ENCODE measurements around the genes TRPM6 and NMRK1.

- RRBS = no CpG with 5 or more reads among the region's 2 CpGs
Measured at GRCh38 chr9:74245695-74246316, 251.3 kb upstream of the RORB start.

DNA sequence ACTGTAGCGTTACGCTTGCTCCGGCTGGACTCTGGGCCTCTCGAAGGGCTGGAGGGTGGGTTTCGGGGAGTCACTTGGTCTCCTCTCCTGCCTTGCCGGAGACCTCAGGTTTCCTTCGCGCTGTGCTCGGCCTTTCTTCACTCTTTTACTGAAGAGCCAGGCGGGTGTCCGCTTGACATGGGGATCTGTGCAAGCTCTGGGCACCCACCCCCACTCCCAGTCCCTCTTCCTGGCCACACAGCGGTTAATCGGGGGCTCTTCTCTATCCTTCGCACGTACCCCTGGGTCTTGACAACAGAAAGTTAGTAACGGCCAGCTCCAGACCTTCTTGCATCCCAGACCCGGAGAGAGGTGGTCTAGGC is 1.7 kb downstream of the RORB start:
- RRBS = 8% methylated on average over 6 of the region's 17 CpGs

DNA sequence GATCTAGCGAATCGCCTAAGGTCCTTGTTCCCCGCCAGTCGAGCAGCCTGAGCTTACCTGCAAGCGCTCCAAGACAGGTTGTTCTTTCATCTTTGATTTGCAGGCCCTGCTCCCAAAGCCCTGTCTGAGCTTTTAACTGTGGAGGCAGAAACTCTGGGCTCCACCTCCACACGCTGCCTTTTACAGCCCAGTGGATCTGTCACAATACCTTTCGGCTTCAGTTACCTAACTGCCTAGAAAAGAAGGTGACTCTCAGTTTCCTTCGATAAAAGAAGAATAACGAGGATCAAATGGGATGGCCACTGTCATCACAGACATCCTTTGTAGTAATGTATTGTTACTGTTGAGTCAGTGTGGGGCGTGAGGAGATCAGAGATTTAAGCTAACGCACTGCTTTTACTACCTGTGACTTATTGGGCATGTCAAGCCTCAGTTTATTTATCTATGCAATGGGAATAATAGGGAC is at the start of gene TRPM6:
TSS of gene TRPM6 (minus strand) at position 155 of the 466 bp plus-strand sequence.
- RRBS = no CpG with 5 or more reads among the region's 11 CpGs

DNA sequence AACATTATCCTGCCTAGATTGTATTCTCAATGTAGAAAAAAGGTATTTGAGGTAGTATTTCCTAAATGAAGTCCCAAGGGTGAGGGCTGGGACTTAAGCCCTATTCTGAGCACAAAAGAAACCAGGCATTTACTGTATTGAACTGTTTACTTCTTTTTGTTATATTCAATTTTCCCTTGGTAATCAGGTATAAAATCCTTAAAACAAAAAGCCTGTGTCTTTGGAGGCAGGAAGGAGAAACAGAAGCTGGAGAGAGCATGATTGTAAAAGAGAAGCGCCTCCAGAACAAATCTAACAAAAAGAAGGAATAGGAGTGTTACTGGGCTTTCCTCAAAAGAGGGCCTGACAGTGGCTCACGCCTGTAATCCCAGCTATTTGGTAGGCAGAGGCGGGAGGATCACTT is 3.2 kb downstream of the C9orf40 start:
- RRBS = no CpG with 5 or more reads among the region's 3 CpGs

DNA sequence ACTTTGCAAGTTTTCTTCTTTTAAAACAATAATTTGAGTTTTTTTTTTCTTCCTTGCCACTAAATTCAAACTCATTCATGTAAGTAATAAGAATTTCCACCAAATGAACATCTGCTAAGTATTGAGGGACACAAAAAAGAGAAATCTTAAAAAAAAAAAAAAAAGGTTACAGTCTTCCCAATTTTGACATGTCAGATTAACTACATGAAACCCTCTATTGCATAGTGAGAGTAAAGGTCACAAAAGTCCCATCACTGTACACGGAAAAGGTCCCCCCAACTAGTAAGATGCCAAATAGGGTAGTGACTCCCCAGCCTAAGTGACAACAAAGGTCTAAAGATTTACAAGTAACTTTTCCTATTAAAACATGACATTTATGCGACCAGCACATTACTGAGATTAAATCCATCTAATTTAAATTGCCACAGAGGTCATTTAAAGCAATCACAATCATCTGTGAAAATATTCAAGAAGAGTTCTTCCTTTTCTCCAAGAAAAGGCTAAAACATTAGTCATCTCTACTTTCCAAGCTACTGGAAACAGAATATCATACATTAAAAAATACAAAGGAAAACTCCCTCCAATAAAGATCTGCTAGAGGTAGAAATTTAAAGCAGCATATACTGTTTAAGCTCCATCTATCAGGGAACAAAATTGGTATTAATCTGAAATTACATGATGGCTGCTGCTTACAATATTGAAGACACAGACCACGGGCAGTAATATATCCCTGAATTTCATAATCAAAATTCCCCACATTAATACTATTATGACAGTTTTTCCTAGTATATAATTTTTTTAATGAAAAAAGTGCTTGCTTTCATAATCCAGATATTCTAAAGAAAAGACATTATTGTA is 29.4 kb upstream of the C9orf40 start:
- RRBS = no CpG with 5 or more reads among the region's 3 CpGs

- RRBS = no CpG with 5 or more reads among the region's 1 CpG
Measured at GRCh38 chr9:74999262-75000060, 28.6 kb downstream of the CARNMT1 start.

GRCh38 chr9:75026853-75027219 is 1.3 kb downstream of the CARNMT1 start:
- RRBS = no CpG with 5 or more reads among the region's 3 CpGs

GRCh38 chr9:75087313-75087555 is 721 bp downstream of the NMRK1 start:
- RRBS = no CpG with 5 or more reads among the region's 8 CpGs

DNA sequence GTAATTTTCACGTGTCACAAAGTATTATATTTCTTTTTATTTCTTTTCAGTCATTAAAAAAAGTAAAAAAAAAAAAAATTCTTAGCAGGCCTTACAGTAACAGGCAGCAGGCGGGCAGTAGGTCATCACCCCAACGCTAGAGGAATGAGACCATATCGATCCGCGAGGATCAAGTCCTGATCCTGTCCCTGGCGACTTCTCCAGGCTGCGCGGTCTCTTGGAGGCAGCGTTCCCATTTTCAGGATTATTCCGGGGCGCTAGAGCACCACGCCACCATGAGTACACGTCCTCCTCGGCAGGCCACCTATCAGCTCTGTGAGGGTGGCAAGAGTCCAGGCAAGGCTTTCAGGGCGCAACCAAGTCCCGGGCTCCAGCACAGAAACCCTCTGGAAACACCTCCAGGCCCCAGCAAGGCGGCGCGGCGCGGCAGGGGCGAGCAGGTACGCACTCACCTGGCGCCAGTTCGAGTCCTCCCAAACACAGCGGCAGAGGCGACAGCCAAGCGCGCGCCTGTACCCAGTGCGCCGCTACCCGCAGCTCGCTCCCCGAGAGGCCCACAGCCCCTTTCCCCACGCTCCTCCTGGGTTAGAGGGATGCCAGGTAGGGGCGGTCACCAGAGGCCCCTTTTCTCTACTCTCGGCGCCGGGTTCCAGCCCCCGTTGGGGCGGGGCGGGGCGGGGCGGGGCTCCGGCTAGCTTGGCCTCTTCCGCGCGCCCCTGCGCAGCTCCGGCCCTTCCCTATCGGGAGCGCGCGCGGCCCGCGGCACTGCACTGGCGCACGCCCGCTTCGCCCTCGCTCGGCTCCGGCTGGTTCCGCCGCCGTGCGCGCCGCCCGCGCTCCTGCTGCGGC is at the start of gene NMRK1:
TSS of gene NMRK1 (minus strand) at position 600 of the 849 bp plus-strand sequence.
- RRBS = 1% methylated on average over 30 of the region's 75 CpGs

- RRBS = no CpG with 5 or more reads among the region's 9 CpGs
Measured at GRCh38 chr9:75089520-75089872, 1.2 kb downstream of the OSTF1 start.

DNA sequence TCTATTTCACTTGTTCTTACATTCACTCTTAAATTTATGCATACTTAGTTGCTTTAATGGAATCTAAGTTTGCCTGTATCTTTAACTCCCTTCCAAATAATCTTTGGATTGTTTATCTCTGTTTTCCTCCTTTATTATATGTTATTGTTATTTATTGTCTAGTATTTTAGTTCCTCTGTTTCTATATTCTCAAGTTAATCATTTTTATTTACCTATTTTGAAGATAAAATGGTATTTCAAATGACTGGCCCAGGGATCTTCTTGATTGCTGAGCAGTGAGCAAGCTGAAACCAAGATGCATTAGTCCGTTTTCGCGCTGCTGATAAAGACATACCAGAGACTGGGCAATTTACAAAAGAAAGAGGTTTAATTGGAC is 94.7 kb downstream of the OSTF1 start:
- RRBS = no CpG with 5 or more reads among the region's 3 CpGs

DNA sequence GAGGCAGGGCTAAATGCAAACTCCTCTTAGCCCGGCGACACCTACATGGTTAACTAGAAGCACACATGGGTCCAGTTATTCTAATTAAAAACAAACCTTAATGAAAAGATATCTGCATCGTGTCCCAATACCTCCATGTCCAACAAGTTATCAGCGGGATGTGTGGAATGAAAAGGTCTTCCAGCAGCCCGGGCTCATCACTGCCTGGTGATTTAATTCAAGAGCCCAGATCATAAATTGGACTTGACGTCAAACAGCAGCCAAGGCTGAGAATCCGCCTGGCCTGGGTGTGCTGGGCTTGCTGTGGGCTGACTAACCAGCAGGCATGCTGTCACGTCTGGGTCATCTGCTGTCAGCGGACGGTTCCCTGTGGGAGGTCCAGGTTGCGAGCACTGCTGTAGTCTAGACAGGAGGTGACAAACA is 289.6 kb downstream of the OSTF1 start:
- RRBS = no CpG with 5 or more reads among the region's 11 CpGs

DNA sequence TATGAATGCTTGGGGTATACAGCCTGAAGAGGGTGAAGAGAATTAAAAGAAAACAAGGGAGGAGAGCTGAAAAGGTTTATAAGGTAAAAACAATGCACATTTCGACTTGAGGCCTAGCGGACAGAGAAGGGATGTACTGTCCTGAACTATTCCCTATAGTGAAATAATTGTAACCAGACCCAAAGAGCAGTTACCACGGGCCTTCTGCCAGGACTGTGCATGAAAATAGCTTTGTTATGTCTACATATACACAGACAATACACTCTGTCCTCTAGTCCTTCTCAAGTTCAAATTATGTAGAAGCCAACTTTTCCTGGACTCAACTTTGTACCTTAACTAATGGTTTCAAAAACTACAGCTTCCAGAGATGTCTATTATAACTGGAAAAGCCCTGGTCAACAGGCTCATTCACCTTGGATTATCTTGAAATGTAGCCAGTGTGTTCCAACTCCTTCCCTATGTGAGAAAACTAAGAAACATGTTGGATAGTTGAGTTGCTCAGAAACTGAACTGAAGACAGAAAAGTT is 223.7 kb downstream of the PCSK5 start:
- RRBS = no CpG with 5 or more reads among the region's 3 CpGs

DNA sequence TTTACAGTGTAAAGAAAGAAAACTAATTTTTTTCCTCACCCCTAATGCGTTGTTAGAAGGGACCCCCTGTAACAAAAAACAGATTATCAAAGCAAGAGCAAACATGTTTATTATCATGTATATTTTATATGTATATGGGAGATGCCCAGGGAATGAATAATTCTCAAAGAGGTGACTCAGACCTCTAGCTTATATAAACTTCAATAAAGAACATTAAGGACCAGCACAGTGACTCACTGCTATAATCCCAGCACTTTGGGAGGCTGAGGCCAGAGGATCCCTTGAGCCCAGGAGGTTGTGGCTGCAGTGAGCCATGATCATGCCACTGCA is 7.3 kb upstream of the RFK start:
- RRBS = no CpG with 5 or more reads among the region's 1 CpG

GRCh38 chr9:76442004-76442377 is 17.0 kb upstream of the GCNT1 start:
- RRBS = no CpG with 5 or more reads among the region's 6 CpGs

GRCh38 chr9:76595737-76596101 is 136.7 kb downstream of the GCNT1 start:
- RRBS = no CpG with 5 or more reads among the region's 1 CpG

DNA sequence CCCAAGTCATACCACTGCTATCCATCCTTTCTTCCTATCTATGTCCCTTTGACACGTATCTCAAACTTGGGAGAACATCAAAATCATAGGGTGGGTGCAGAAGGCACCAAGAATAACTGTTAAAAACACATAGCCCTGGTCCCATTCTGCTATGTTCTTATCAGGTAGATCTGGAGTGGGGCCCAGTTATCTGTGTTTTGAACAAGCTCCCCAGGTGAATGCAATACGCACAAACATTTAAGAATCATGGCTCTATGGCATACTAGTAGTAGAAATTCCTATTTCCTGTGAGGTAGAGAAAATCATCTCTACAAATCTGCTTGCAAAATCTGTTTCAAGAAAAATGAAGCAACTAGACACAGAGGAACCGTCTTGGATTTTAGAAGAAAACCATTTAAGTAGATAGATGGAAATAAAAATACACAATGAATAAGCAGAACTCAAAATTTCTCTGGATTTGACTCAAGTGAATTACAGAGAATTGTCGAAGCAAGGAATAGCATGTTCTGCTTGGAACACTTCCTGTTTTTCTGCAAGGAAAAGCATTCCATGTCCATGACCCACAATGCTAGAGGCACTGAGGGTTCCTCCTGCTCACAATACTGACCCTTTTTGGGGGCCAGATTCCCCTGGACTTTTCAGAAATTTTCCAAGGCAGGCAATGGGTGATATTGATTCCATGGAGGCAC is 30.0 kb downstream of the PRUNE2 start:
- RRBS = no CpG with 5 or more reads among the region's 4 CpGs

DNA sequence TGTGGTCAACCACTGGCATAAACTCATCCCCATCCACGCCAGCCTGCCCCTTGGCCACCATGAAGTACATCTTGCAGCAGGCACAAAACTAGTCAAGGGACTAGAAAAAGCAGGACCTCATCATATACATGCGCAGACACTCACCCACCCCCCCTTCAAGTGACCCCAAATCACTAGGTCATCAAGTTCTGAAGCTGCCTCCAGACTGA is 96.9 kb downstream of the GNA14 start:
- RRBS = no CpG with 5 or more reads among the region's 2 CpGs

Measured in GM12891 (cell line).